Skin of body (tissue), 2 donors: ENCODE results near the genes SEC24C and ZSWIM8.

DNA sequence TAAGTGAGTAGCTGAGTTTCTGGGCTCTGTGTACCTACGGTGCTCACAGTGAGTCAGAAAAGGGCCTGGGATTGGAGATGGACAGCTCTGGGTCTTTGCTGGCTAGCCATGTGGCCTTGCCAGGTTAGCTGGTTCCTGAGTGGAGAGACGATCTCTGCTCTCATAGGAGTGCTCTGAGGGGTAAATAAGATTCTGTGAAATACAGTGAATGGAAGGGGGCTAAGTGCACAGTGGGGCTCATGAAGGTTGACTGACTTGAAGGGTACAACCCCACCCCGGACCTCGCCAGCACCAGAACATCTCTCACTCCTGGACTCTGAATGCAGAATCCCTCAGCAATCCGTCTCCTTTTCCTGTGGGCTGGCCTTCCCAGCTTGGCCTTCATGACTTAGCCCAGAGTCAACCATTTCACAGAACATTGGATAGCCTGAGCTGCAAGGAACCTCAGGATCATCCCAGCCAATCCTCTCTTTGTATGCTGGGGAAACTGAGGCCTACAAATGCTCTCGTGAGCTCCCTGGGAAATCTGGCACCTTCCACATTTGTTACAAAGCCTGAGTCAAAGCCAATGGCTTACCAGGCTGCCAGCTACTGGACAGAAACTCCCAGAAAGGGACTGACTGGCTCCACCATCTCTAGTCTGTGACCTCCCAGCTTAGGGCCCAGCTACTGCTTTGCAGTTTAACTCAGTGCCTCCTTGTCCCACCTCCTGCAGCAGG lies 3.9 kb downstream of the DNAJB12 start:
- RAMPAGE, long total RNA, result no peak

- RAMPAGE, long total RNA, result no peak
Measured at GRCh38 chr10:72353250-72353934, 1.3 kb downstream of the DNAJB12 start.

DNA sequence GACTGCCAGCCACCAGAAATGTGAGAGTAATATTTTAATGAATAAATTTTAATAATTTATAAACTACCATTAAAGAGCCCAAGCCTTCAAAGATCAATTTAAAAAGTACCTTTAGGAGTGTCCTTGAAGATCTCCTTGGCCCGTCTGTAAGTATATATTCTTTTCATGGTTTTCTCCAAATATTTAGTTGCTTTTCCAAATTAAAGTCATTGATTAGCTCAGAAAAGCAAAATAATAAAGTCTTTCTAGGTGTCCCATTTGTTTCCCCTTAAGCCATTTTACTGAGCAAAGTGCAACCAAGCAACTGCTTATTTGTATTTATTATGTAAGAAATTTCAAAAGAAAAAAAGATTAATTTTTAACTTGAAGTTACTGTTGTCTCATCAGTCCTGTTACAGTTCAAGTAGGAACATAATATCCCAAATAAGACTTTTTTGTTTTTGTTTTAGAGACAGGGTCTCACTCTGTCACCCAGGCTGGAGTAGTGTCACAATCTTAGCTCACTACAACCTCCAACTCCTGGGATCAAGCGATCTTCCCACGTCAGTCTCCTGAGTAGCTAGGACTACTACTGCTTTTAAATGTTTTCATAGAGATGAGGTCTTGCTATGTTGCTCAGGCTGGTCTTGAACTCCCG lies 102.1 kb downstream of the MICU1 start:
- RAMPAGE, long total RNA, result no peak

DNA sequence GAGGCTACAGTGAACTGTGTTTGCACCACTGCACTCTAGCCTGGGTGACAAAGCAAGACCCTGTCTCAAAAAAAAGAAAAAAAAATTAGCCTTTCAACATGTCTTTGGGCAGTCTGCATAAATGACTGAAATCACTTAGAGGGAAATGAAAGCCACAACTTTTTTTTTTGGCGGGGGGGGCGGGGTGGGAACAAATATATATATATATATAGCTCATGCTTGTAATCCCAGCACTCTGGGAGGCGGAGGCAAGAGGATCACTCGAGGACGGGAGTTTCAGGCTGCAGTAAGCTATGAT lies 23.4 kb upstream of the MICU1 start:
- RAMPAGE, long total RNA, result no peak

- RAMPAGE, long total RNA, result no peak
Measured at GRCh38 chr10:72686924-72687713, 4.8 kb upstream of the MCU start.

DNA sequence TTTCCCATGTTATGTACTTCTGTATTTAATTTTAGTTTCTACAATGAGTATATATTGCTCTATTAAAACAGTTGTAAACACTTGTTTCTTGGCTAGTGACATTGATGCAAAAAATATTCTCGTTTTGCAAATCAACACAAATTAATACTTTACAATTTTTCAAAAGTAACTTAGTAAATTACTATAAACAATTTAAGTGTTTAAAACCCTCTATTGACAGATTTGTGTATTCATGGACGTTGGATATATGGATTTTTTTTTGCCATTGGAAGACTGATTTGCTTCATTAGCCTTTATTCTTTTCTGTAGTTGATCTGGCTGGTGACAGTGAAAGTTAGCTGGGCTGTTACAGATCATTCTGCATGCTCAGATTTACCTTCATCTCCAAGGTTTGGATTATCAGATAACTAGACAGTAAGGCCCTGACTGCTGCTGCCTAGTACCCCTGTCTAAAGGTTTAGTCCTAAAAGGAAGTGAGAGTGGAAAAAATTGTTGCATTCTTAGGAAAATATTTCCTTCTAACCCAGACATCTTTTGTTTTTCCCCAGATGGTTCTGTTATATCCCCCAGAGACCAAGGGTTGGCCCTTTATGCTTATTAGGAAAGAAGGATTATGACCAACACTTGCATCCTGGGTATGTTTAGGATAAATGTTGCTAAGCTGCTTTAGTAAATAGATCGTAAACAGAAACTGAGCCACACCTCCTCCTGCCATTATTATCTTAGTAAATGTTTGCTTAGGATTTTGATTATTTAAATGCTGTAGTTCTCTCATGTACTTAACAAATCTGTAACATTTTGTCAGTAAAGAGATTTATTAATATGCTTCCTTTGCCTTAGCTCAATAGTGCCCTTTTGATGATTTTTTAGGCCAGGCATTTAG lies 44.2 kb downstream of the MCU start:
- RAMPAGE, long total RNA, result no peak

DNA sequence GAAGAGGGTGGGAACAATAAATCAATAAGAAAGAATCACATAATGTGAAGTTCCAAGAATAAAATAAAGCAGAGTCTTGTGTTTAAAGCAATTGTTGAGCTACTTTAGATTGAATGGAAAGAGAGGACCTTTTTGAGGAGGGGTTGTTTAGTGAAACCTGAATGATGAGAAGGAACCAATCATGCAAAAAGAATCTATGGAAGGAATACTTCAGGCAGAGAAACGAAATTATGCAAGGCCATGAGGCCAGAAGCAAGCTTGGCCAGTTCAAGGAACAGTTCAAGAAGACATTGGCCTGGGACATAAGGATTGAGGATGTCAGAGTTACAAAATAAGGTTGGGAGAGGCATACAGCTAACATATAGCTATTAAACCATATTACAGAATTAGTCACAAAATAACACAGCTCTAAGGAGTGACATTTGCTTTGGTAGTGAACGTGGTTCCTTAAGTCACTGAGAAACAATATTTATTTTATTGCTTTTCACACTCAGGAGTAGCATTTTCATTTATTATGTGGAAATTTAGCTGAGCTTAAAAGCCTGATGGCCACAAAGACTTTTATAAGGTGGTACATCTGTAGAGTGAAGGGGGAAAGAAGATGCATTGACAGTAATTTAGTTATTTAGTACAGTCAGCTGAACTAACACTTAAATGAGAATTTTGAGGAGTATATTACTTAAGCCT lies 86.8 kb upstream of the OIT3 start:
- RAMPAGE, long total RNA, result no peak

DNA sequence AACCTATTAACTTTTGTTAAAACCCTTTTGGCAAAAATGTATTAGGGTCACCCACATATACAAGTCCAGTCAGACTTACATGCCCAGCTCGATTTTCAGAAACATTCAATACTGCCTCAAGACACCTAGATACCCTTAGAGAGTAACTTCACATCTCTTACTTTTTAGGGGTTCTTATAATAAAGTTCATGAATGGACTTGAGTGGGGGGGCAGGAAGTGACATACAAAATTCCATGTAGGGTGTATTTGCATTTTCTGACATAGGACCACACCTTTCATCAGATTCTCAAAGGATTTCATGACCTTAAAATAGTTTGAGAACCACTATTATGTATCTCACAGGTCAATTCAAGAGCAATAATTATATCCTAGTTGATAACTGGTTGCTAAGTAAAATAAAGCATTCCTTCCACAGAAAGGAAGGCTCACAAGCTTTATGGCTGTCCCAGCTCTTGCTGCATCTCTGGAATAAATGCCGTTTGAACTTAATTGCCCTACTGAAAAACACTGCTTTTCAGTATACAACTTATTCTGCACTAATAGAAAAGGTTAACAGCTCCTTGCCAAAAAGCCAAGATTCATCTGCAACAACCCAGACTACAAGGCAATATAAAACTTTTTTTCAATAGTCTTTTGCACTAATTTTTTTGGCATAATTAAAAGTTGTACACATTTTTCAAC lies 2.3 kb downstream of the P4HA1 start:
- RAMPAGE, long total RNA, result no peak

DNA sequence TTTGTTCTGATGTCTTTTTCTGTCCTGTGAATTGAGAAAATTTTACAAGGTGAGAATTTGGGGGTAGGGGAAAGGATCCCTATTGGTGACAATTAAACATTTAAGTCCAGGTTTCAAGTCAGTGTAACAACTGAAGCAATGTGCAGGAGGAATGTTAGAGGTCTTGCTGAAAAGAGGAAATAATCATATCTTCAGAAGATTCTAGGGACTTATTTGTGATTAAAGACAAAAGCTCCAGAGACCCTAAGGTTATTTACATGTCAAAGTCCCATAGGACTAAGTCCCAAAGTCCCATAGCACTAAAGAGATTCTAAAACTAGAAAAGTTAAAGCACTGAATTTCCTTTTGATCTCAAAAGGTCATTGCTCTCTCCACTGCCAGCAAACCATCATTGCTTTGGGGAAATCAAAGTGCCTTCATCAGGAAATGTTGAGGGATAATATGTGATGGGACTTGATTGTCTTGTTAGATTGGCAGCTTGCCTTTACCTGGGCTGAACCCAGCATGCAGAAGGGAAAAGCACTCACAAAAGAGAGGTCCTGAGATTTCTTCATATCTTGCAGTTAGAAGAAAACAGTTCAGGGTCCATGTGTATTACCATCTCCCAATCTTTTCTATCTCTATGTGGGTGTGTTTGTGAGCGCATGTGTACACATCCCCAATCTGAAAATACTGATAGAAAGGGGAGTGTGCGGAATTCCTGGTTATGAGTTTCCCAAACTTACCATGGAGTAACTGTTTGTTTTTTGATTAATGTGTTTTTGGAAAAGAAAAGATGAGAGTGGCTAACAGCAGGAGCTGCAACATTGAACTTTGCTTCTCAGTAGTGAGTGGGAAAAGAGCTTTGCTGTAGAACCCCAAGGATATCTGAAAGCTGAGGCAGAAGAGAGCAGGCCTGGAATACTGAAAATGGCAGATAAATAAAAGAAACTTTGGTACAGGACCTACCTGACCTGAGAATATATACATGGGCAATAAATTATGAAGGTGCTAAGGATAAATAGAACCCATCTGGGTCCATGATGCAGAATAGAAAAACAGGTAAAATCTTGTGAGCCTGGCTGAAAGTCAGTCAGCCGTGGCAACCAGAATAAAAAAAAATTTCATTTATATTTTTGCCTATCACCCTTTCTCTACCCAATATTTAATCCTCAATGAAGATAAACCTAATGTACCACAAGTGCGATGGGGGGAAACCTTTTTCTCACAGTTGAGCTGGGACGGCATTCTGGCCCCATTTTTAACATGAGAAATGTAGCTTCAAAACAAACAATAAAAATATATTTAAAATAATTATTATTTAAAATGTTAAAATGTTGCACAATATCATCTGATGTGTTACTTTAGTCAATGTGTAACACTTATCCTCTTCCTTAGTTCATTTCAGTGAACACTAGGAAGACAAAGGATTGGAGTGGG lies 22.1 kb downstream of the NUDT13 start:
- RAMPAGE, long total RNA, result no peak

GRCh38 chr10:73154912-73155234 lies 12.9 kb downstream of the ECD start:
- RAMPAGE, long total RNA, result no peak

GRCh38 chr10:73157280-73157479 lies 10.6 kb downstream of the ECD start:
- RAMPAGE, long total RNA, result no peak

DNA sequence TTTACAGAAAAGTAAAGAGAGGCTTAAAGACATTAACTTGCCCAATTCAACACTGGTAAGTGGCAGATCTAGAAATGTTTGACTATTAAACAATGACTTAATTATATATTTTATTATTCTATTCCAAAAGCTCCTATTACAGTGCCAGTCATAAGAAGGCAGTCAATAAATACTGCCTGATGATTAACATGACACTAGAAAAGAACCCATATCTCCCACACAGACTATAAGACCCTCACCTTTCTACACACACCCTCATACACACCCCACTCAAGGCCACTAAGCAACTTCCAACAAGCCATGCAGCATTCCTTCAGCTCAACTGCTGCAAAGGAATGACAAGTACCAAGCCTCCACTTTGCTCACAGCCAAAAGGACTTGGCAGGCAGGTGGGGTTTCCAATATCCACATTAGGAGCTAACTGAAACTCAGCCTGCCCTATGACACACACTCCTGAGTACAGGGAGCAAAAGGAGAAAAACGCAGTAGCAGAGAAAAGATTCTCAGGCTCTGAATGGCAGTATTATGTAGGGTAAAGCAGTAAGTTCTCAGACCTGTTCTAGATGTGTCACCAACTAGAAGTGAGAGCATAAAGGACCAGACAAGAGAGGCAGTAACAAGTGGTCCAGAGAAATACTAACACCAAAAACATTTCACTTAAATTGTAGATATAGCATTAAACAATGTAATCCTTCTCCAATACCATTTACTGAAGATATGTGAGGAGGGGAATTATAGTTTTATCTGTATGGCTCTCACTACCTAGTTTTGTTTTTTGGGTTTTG lies 13.3 kb downstream of the USP54 start:
- RAMPAGE, long total RNA, result no peak

GRCh38 chr10:73650744-73651390 lies 5.0 kb downstream of the SYNPO2L start:
- RAMPAGE, long total RNA, result no peak

- RAMPAGE, long total RNA, result no peak
Measured at GRCh38 chr10:73743672-73744979, at the start of gene SEC24C. SEC24C (plus strand) TSS chr10:73744372.

DNA sequence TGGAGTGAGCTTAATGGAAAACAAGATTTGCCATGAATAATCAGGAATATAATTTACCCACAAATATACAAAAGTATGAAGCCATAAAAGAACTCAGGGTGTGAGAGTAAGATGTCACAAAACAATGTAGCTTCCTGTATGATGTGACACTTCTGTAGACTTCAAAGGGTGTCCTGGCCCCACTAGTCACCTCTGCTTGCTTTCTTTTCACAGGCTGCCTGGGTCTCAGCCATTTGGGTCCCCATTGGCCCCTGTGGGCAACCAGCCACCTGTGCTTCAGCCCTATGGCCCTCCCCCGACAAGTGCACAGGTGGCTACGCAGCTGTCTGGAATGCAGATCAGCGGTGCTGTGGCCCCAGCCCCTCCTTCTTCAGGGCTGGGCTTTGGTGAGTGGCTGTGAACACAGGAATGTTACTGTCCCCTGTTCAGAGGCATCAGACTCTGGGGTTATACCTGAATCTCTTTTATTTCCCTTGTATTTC lies 12.6 kb upstream of the FUT11 start:
- RAMPAGE, long total RNA, result no peak

DNA sequence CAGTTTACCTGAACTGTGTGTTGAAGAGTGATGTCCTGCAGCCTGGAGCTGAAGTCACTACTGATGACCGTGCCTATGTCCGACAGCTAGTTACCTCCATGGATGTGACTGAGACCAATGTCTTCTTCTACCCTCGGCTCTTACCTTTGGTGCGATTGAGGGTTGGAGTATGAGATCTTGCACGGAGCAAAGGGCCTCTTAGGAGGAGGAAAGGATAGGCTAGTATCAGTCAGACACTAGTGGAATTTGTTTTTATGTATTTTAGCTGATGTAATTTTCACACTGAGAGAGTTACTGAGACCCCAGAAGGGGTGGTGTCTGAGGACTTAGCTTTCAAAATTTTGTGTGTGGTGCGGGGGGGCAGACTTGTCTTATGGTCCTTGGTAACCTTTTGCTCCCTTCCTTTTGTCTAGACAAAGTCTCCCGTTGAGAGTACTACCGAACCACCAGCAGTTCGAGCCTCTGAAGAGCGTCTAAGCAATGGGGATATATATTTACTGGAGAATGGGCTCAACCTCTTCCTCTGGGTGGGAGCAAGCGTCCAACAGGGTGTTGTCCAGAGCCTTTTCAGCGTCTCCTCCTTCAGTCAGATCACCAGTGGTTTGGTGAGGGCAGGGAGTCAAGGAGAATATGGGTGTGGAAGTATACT lies 2.1 kb upstream of the FUT11 start:
- RAMPAGE, long total RNA, result no peak

GRCh38 chr10:73784764-73785694 lies at the start of gene ZSWIM8:
ZSWIM8 (plus strand) TSS chr10:73785606.
- RAMPAGE, long total RNA, result no peak

DNA sequence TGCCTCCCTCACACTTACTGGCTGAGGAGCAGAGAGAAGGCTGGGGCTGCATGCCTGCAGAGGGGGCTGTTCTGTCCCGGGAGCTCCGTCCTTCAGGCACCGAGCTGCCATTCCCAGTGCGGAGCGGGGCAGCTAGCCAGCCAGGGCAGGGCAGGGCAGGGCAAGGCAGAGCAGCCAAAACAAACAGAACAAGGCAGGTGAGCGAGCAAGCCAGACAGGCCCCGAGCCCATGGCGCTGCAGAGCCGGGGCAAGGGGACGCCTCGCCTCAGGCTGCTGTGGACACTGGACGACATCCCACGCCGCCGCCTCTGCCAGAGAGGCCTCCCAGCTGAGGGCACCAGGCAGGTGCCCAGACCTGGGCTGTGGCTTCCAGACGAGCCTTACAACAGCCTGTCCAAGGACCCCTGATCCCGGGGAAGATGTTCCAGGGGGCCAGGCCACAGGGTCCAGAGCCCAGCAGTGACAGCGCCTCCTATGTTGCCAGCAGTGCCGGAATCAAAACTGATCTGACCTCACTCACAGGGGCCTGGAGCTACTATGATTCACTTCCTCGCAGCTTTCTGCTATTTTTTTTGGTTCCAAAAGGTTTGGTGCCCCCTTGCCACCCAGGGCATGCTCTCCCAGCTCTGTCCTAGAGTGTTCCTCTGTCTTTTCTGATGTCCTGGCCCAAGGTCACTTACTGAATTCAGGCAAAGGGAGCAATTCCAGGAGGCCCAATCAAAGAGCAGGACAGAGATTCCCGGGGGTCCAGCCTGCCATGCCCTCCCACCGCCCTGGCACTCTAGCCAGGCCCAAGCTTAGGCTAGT lies 8.3 kb upstream of the NDST2 start:
- RAMPAGE, long total RNA, result no peak

- RAMPAGE, long total RNA, result no peak
Measured at GRCh38 chr10:73834663-73835814, 23.6 kb upstream of the NDST2 start.

GRCh38 chr10:73914553-73914979 lies 3.6 kb downstream of the PLAU start:
- RAMPAGE, long total RNA, result no peak